H4 (cell line): ENCODE measurements around a stretch of chr3.

GRCh38 chr3:57691837-57692738 lies 789 bp downstream of the DENND6A start:
- RAMPAGE, long total RNA = no peak

DNA sequence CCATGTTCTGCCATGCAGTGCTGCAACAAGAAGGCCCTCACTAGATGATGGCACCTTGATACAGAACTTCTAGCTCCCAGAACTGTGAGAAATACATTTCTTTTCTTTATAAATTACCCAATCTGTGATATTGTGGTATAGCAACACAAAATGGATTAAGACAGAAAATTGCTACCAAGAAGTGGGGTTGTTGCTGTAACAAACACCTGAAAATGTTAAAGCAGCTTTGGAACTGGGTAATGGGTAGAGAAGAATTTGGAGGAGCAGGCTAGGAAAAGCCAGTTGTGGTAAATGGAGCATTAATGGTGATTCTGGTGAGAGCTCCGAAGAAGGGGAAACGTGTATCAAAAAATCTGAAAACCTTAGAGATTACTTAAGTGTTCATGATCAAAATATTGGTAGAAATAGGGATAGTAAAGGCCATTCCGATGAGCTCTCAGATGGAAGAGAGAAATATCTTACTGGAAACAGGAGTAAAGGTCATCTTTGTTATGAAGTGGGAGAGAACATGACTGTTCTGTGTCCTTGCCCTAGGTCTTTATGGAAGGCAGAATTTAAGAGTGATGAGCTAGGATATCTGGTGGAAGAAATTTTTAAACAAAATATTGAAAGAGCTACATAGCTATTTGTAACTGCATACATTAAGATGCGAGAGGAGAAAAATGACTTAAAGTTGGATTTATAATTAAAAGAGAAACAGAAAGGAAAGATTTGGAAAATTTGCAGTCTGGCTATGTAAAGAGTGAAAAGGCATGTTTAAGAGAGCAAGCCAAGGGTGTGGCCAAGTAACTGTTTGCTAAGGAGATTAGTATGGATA lies 27.0 kb downstream of the SLMAP start:
- RAMPAGE, long total RNA = no peak

GRCh38 chr3:57814969-57815462 lies 58.9 kb downstream of the SLMAP start:
- RAMPAGE, long total RNA = no peak

DNA sequence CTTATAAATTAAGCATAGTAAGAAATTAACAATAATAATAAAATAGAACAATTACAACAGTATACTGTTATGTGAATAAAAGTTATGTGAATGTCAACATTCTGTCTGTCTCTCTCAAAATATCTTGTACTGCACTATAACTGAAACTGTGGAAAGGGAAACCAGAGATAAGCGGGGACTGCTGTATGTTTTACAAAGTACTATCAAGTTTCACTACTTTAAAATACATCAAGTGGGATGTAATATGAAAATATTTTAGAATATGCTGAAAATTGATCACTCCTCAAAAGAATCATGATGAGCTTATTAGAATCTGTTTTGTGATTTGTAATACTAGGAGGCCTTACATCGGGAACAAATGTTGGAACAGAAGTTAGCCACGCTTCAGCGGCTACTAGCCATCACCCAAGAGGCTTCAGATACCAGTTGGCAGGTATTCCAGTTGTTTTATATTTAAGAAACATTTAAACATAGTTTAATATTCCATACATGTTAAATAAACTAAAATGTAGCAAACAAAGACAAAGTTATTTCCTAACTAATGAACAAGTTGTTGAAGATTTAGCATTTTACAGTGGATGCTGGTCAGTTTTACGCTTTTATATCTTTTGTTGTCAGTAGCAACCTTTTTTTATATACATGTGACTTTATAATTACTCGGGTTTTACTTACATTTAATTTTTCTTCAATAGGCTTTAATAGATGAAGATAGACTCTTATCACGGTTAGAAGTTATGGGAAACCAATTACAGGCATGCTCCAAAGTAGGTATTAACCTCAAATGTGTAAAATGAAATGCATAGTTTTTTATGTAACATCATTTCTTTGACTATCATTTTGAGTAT lies 101.5 kb downstream of the SLMAP start:
- RAMPAGE, long total RNA = no peak

GRCh38 chr3:57864429-57865042 lies 108.4 kb downstream of the SLMAP start:
- RAMPAGE, long total RNA = no peak

DNA sequence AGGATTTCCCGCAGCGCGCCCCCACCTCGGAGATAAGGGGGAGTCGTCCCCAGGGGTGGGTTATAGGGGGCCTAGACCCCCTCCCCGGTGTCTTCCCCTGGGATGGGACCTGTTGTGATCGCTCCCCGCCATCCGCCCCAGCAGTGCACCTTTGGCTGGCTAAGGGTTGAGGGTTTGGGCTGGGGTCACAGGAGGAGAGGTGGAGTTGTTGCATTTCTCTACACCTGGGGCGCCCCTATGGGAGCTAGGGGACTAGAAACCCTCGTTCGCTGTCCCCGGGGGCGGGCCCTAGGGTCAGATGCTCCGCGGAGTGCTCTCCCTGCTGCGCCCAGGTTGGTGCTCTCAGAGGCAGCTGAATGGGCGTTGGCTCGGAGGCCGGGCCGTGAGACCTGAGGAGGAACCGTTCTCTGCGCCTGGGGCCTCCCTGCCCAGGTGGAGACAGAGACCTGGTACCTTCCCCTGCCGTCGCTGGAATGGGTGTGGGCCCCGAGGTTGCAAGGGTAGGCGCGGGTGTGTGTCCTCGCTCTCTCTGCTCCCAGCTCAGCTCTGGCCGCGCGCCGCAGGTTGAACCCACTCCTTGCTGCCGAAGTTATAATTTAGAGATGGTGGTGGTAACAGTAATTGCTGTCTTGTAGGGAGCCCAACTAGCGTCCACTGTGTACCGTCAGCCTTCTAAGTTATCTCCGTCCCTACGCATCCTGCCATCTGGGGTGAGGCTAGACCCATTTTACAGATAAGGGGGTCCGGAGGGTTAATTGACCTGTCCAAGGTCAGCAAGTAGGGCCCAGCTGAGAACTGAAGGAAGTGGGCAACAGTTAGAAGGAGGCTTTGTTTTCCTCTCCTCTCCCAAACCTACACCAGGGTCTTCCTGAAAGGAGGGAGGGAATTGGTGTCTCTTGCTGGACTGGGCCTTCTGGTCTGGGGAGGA lies 974 bp downstream of the FLNB start:
- RAMPAGE, long total RNA = no peak

- RAMPAGE, long total RNA = no peak
Measured at GRCh38 chr3:58051235-58052154, 43.3 kb downstream of the FLNB start.

DNA sequence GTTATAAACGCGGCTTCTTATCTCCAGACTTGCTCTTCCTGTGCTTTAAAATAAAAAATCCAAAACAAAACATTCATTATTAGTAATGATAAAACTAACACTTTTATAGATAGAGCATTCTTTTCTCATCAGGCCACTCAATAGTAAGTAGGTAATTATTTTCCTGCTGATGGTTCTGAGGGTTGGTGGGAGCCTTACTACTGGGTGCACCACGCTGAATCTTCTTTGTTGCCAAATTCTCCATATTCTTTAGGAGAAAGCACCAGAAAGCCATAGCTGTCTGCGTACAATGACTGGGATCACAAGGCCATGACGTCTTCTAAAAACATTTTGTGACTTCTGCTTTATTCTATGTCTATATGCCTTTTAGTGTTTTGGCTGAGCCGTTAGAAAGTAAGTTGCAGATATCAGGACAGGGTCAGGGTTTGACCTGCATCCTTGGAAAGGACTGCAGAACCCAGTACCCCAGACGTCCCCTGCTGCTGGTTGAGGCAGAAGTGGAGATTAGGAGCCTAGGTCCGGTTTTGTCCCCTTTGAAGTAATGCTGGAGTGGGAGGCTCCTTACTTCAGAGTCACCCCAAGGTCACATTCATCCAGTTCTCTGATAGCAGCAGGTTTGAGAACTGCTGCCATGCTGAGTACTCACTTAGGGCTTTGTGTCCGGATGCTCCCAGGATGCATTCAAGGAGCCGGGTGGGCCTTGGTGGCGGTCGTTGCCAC lies 95.6 kb downstream of the DNASE1L3 start:
- RAMPAGE, long total RNA = no peak

GRCh38 chr3:58174049-58174684 lies 36.6 kb downstream of the DNASE1L3 start:
- RAMPAGE, long total RNA = no peak

DNA sequence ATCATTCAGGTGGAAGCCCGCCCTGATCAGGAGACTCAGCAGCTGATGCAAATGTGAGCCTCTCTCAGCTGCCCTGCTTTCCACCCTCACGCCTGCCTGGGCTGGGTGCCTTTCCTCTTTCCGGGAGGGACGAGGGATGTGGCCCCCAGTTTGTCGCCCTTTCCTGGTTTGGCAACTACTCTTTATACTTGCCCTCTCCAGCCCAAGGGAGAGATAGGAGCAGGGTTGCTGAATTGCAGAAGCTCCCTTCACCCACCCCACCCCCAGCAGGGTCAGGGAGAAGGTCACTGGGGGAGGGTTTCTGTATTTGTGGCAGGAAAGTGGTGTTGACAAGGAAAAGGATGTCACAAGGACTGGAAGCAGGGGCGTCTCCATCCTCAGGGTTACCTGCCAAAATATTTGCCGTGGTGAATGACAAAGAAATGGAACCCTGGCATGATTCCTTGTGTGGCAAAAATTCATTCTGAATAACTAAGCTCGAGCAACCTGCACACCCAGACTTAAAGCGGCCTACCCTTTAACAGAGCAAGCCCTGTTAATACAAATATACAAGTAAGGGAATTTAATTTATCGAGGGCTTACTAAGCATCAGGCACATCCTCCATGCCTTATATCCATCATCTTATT lies 21.6 kb downstream of the DNASE1L3 start:
- RAMPAGE, long total RNA = no peak

DNA sequence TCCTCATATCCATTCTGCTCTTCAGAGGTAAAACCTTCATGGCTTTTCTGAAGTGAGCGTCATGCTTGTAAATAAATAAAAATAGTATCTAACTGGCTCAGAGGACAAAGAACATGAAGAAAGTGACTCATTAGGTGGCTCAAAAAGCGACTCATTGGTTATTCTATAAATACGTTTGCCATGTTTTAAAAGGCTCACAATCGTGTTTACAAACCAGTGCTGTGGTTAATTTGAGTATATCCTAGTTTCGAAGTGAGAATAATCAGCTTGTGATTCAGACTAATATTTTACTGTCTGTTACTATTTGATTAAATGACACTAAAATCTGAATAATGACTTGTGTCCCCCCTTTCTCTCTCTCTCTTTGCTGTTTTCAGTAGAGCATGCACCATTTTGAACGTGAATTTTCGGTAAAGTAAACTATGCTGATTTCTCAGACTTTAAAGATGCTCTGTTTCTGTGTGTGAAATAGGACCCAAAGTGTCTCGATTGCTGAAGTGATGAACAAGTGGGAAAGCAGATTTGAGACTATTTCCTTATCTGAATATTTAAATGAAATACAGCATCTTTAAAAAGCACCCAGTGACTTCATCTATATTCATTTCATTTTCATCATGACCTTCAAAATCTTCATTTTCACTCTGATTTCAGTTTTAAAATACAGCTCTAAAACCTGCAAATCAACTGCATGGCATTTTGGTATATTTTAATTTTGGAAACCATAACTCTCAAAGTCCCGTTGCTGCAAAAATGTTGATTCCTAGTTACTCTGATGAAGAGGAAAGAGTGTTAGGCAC lies 13.3 kb downstream of the PDHB start:
- RAMPAGE, long total RNA = no peak

- RAMPAGE, long total RNA = no peak
Measured at GRCh38 chr3:58564025-58565464, 12.6 kb downstream of the FAM107A start.

DNA sequence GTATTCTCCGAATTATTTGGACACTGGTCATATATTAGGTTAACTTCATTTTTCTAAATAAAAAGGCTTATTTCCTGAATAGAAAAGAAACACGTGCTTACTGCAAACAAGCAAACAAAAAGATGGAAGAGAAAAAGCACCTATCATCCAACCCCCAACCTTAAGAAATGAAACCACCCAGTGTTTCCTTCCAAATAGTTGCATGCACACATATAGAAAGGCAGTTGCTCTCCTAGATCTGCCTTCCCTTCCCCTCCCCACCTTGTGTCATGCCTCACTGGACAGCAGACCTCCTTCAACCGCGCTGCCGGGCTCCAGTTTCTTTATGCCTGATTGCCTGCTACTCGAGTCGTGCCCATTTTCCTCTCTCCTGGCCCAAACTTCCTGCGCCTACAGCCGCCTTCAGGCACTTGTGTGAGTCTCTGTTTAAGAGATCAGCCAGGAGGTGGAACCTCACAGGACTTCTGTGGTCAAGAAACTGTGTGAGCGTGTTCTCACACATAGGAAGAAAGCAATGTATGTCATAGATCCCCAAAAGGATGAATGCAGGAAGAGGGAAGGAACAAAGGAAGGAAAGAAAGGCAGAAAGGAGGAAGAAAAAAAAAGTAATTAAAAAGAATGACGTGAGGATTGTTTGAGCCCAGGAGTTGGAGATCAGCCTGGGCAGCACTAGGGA lies 8.8 kb upstream of the FAM107A start:
- RAMPAGE, long total RNA = no peak

DNA sequence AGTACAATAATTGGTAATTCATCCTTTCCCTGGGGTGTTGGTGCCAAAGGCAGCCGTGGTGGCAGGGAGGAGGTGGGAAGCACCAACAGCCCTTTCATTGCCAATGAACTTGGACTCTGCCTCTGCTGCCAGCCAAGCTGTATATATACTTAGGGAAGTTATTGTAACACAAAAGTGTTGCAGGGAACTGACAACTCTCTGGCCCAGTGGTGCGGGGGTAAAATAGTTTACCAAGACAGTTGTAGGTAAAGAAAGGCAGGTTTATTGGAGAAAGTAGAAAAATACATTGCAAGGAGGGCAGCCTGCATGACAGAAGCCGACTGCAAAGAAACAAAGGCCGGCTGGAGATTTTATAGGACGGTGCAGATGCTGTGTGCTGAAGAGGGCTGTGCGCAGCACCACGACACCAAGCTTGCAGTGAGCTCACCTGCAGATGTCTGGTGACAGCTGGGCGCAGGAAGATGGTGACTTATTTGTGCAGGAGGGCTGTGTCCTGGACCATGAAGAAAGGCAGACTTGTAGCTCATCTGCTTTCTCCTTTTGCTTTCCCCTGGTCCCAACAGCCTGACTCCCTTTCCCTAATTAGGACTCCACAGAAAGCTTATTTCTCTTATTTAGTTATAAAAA lies 4.1 kb upstream of the FAM3D start:
- RAMPAGE, long total RNA = no peak

GRCh38 chr3:60420870-60421671 lies 830.2 kb downstream of the FHIT start:
- RAMPAGE, long total RNA = no peak

DNA sequence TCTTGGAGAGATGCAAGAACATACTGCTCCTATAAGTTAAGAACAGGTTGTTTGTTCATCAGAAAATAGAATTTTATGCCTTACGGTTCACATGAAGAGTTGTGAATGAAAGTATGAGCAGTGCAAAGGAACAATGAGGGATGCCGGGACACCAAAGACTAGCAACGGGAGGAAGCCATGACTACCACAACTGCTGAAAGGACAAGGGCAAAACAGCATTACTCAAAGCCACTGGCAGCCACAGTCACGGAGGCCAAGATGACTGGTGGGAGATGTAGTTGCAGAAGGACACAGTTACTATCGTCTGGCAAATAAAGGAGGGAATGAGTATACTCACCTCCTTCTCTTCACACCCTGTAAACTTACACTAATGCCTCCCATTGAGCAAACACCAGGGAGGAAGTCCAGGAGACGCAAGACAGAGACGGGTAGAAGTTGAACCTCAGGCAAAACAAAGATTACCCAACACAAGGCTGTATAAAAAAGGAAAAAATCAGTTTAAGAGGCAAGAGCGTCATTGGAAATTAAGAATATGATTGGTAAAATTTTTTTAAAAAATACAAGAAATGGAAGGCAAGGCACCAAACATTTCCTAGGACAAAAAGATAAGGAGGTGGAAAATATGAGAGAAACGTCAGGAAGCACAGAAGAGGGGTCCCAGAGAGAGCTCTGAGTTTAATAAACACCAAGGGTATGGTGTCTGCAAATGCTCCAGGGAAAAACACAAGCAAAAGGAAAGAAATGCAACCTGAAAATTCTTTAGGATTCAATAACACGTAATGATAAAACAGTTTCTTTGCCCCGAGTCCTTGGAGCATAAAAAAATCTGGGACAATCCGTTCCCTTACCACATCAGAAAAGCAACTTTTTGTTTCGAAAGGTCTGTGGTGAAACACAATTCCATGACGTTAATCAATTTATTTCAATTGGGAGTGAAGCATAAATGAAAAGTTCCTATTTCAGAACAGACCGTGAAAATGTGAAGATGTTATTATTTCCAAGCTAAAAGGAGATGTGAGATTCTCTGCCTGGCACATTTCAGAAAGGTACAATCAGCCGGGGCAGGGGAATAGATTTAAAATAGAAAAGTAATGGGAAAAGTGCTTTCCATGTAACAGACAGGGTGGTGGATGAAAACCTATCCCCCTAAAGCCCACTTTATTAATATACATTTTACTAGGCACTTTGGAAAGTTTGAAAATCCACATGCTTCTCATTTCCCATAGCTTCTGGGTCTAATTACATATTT lies 675.1 kb downstream of the FHIT start:
- RAMPAGE, long total RNA = no peak

- RAMPAGE, long total RNA = no peak
Measured at GRCh38 chr3:60804826-60805106, 446.5 kb downstream of the FHIT start.

DNA sequence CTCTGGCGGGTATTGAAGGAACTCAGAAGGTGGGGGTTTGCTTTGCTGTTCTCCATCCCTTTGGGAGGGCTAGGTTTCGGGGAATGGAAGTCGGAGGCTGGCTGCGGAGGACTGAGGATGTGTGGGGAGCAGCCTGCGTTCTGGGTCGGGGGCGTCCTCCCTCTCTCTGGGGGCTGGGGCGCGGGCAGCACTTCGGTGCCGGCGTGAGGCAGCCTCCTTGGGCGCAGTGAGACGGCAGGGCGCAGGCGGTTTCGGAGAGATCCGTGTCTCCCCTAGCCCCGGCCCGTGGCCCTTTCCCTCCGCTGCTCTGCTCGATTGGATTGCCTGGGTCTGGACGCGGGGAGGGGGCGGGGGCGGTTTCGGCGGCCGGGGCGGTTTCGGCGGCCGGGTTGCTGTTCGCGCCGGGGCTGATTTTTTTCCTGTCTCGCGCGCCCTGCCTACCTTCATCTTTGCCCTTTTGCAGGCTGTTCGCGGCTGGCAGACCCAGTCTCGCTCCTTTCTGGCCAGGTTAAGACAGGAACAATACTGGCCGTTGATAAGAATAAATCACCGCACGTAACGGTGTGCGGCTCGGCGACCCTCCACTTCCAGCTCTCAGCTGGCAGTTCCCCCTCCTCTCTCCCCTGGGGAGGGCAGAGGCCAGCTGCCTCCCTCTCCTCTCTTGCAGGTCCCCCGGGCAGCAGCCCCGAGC lies 1.6 kb downstream of the PTPRG start:
- RAMPAGE, long total RNA = no peak

DNA sequence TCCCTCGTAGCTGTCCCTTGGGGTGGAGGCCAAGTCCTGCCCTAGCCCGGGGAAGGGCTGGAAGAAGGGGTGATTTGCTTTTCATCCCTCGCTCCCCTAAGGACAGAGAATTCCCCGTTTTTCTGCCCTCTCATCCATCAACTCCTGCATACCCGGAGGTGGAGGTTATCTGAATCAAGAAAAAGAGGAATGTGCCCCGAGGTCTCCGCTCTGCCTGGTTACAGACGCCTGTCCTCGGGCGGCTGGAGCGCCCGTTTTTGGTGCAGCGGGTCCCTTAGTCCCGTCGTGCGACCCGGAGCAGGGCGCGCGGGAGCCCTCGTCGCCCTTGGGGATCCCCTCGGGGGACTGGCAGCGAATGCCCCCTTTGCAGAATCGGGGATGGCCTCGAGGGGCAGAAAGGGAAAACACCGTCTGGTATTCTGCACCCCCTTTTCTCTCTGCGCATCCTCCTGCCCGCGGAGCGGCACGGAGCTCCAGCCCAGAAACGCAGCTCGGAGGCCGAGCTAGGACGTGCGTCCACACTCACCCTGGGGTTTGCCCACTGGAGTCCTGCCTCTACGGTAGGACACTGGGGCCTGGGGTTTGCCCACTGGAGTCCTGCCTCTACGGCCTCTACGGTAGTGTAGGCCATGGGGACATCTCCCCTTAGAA lies 2.2 kb downstream of the PTPRG start:
- RAMPAGE, long total RNA = no peak

GRCh38 chr3:61769534-61770457 lies 208.4 kb downstream of the PTPRG start:
- RAMPAGE, long total RNA = no peak